ENCODE results near the genes MTX2, TTC30B and RBM45.

- PRO-cap, result bidirectional peak, plus-strand start at chr2:176269452, minus-strand start at chr2:176269382
- RAMPAGE, long total RNA, 4 experiments, result start-site peak on the plus strand in 3 of 4 experiments, at chr2:176269442-176269484 at its widest, 25 to 158 reads per replicate
These were observed at the start of gene MTX2 for GRCh38 chr2:176269076-176270522. Gene MTX2, plus strand, starts transcription at chr2:176269442.

- PRO-cap, result no peak
- RAMPAGE, long total RNA, 4 experiments, result no peak in any of the 4 experiments
These were observed 159.7 kb downstream of the MTX2 start for GRCh38 chr2:176428864-176429334.

DNA sequence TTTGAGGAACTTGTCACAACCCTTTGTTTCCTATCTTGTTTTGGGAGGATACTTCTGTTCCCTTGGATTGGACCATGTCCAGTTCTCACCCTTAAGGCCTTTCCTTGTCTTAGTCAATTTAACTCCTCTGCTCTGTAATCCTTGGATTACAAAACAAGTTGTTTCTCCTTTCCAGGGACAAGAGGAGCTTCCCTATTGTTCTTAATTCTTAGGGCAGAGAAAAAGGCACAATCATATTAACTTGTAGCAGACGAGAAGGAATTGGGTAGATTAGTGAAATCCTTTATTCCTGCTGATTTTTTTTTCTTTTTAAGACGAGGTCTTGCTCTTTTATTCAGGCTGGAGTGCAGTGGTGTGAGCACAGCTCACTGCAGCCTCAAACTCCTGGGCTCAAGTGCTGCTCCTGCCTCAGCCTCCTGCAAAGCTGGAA, 225.9 kb downstream of the MTX2 start:
- PRO-cap, result no peak
- RAMPAGE, long total RNA, 4 experiments, result no peak in any of the 4 experiments

DNA sequence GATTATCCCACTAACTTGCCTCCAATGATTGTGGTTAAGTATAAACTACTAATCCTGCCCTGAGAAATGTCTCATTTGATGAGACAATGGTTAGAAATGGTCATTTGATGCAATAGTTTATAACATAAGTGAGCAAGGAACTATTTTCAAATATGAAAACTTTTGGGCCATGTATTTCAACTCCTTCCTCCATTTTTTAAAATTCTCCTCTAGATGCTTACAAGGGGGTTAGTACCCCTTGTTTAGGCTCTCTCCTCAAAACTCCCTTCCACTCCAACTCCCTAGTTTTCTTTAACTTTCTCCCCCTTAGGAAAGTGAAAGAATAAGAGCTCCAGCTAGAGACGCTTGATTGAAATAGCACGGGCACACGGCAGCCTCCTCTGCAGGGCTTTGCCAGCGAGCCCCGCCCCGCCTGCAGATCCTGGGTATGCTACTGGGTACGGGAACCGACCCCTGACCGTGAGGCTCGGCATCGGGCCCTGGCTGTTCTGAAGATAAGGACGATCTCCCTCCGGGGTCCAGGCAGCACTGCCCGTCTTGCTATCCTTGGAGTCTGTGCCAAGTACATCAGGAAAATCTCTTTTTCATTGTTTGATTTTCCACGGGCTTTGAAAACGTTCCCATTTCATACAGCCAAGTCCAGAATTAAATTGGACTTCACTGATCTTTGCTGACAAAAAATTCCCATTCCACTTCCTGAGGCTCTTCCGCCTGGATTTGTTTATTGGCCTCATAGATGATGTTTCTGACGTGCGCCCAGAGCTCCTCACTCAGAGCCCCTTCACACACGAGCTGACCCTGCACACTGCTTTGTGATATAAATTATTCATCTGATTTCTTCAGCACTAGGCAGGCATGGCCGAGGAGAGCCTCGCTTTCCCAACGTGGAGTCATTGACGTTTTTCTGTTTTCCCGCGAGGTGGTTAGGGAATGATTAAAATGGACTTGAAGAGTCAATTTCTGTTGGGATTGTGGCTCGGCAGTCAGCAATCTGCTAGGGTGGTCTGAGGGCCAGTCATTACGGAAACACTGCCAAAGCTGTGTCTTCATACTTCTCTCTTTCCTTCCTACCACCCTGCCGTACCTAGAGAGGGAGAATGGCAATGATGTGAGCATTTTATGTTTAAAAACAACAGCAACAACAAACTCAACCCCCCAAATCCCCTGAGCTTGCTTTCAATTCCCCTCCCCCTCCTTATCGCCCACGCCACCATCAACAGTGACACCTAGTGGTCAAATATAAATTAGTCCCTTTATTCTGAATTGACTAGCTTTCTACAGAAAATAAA, 284.6 kb downstream of the MTX2 start:
- PRO-cap, result no peak
- RAMPAGE, long total RNA, 4 experiments, result no peak in any of the 4 experiments

- PRO-cap, result no peak
- RAMPAGE, long total RNA, 4 experiments, result no peak in any of the 4 experiments
These were observed 69.0 kb upstream of the HNRNPA3 start for GRCh38 chr2:177143488-177144094.

DNA sequence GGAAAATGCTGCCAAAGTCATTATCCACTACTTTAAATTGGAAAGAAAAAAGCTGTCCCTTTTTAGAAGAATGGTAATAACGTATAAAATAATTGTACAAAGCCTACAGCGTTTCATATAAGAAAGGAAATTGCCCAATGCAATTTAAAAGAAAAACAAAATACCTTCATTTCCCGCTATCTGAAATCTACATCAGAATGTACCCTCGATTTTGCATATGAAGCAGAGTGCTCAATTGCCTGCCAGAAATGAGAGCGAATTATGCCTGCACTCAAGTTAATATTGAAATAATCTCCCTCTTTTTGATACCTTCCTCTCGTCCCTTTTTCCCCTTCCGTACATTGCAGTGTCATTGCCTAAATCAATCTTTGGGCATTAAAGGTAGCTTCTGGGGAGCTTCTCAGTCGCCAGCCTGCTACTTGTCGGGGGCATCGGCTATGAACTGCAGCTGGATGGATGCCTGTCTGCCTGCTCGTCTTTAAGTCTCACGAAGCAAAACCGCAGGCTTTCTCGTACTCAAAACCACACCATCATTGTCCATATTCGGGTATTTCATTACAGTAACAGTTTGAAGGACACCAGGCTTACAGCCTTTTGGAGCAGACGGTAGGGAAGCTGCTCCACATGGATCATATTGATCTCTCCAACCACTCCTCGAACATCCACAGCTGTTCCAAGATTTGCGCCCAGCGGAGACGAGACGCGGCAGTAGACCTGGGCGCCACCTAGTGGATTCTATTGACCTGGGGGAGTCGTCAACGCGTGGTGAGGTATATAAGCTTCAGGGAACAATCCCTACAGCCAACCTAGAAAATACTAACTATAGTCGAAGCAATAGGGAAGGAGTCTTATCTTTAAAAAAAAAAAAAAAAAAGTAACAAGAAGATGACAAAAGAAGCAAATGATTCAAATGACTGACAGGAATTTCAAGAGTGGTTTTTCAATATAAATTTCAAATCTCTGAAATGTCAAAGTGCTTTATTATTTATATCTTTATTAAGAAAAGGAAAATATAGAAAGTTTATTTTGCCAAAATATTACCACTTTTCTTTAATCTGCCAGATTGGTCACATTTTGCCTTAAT, 63.9 kb upstream of the HNRNPA3 start:
- PRO-cap, result no peak
- RAMPAGE, long total RNA, 4 experiments, result no peak in any of the 4 experiments

DNA sequence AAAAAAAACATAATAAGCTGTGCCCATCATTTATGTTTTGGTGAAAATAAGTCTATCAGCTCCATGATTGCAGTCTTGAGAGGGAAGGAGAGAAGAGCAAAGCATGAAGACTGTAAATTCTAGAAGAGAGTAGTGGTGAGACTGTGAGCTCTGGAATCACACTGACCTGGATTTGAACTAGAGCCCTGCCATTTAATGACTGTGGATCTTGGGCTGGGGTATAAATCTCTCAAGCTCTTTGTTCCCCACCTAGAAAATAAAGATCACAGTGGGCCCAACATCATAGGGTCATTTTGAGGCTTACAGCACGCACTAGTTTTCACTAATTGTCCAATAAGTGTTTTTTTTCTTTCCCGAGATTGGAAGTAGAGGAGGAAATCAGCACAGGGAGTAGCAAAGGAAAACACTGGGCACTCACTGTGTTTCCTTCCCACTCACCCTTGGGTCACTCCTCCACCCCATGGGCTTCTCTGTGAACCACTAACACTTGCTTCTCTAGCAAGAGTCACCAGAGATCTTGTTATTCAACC, 61.4 kb upstream of the HNRNPA3 start:
- PRO-cap, result no peak
- RAMPAGE, long total RNA, 4 experiments, result no peak in any of the 4 experiments

DNA sequence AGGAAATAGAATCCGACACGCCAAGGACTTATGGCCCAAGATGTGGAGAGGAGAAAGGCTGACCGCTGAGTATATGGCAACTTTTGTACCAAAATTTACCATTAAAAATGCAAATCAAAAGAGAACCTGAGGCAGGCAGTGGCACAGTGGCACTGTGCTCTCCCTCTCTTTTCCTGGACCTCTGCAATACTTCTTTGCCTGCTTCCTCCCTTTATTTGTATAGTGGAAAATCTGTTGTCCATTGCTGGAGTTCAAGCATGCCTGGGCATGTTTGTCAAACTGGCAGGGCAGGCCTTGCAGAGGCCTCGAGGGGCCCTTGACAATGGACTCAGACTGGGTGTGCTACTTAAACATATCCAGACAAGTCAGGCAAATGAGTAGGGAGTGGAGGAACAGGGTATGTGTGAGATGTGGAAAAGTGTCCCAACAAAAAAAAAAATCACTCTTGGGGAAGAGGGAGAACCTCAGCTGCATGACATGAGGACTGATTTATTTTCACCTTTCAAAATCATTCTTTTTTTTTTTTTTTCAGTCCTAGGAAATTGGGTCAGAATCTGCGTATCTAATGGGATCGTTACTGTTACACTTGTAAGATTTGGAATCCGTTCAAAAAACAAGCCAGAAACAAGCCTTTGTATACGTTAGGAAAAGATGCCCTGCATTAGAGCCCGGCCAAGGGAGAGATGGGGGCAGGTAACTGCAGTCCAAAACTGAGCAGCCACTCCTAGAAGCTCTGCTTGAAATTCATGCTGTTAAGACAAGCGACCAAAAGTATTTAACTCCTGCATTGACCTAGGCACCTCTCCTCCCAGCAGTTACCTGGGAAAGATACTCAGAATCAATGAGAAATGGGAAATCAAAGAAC, 42.3 kb upstream of the HNRNPA3 start:
- PRO-cap, result no peak
- RAMPAGE, long total RNA, 4 experiments, result no peak in any of the 4 experiments

- PRO-cap, result no peak
- RAMPAGE, long total RNA, 4 experiments, result no peak in any of the 4 experiments
These were observed 18.7 kb downstream of the HNRNPA3 start for GRCh38 chr2:177230893-177232100.

GRCh38 chr2:177233805-177234720, 21.5 kb downstream of the HNRNPA3 start:
- PRO-cap, result no peak
- RAMPAGE, long total RNA, 4 experiments, result no peak in any of the 4 experiments

DNA sequence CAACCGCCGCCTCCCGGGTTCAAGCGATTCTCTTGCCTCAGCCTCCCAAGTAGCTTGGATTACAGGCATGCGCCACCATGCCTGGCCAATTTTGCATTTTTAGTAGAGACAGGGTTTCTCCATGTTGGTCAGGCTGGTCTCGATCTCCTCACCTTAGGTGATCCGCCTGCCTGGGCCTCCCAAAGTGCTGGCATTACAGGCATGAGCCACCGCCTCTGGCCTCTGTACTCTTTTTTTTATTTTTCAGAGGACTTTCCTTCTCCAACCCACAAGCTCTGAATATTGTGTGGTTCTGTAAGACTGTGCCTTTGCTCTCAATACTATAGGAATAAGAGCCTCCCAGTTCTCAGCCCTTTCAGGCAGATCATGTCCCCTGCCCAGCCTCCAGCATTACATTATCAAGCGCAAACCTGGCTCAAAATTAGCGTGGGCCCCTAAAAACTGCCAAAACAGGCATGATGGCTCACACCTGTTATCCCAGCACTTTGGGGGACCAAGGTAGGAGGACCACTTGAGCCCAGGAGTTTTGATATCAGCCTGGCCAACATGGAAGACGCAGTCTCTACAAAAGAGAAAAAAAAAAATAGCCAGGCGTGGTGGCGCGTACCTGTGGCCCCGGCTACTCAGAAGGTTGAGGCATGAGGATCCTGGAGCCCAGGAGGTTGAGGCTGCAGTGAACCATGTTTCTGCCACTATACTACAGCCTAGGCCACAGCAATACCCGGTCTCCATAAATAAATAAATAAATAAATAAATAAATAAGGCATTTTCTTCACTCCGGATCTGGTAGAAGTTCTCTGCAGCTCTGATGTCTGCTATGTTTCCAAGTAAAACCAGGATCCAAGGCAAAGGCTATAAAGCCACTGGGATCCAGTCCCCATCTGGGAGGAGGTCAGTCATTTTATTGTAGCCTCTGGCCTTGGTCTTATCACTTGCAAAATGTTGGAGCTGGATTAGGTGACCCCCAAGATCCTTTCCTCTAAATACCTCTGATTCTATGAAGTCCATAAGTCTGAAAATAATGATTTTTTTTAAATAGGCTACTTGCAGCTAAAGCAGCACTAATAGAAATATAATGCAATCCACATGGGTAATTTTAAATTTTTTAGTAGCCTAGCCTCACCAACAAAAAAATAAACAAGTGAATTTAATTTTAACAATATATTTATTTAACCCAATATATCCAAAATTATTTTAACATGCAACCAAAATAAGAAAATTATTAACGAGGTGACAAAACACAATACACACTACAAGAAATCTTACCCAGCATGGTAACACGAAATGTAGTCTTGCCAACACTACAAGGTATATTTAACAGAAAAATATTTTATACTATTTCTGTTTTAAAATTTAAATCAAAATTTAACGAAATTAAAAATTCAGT, 15.5 kb downstream of the NFE2L2 start:
- PRO-cap, result no peak
- RAMPAGE, long total RNA, 4 experiments, result start-site peak on the minus strand in 1 of 4 experiments, centred at position 707 of the sequence, 5 reads per replicate

- PRO-cap, result no peak
- RAMPAGE, long total RNA, 4 experiments, result no peak in any of the 4 experiments
These were observed 2.3 kb downstream of the NFE2L2 start for GRCh38 chr2:177261833-177262987.

GRCh38 chr2:177271153-177271729, 6.7 kb upstream of the NFE2L2 start:
- PRO-cap, result no peak
- RAMPAGE, long total RNA, 4 experiments, result no peak in any of the 4 experiments

GRCh38 chr2:177332250-177332898, 60.2 kb upstream of the AGPS start:
- PRO-cap, result no peak
- RAMPAGE, long total RNA, 4 experiments, result no peak in any of the 4 experiments

DNA sequence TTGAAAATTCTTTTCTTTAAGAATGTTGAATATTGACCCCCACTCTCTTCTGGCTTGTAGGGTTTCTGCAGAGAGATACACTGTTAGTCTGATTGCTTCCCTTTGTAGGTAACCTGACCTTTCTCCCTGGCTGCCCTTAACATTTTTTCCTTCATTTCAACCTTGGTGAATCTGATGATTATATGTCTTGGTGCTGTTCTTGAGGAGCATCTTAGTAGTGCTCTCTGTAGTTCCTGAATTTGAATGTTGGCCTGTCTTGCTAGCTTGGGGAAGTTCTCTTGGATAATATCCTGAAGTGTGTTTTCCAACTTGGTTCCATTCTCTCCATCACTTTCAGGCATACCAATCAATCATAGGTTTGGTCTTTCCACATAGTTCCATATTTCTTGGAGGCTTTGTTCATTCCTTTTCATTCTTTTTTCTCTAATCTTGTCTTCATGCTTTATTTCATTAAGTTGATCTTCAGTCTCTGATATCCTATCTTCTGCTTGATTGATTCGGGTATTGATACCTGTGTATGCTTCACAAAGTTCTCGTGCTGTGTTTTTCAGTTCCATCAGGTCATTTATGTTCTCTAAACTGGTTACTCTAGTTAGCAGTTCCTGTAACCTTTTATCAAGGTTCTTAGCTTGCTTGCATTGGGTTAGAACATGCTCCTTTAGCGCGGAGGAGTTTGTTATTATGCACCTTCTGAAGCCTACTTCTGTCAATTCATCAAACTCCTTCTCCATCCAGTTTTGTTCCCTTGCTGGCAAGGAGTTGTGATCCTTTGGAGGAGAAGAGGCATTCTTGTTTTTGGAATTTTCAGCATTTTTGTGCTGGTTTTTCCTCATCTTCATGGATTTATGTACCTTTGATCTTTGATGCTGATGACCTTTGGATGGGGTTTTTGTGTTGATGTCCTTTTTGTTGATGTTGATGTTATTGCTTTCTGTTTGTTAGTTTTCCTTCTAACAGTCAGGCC, 19.8 kb upstream of the AGPS start:
- PRO-cap, result no peak
- RAMPAGE, long total RNA, 4 experiments, result start-site peak on the minus strand in 1 of 4 experiments, centred at position 410 of the sequence, 6 reads per replicate

DNA sequence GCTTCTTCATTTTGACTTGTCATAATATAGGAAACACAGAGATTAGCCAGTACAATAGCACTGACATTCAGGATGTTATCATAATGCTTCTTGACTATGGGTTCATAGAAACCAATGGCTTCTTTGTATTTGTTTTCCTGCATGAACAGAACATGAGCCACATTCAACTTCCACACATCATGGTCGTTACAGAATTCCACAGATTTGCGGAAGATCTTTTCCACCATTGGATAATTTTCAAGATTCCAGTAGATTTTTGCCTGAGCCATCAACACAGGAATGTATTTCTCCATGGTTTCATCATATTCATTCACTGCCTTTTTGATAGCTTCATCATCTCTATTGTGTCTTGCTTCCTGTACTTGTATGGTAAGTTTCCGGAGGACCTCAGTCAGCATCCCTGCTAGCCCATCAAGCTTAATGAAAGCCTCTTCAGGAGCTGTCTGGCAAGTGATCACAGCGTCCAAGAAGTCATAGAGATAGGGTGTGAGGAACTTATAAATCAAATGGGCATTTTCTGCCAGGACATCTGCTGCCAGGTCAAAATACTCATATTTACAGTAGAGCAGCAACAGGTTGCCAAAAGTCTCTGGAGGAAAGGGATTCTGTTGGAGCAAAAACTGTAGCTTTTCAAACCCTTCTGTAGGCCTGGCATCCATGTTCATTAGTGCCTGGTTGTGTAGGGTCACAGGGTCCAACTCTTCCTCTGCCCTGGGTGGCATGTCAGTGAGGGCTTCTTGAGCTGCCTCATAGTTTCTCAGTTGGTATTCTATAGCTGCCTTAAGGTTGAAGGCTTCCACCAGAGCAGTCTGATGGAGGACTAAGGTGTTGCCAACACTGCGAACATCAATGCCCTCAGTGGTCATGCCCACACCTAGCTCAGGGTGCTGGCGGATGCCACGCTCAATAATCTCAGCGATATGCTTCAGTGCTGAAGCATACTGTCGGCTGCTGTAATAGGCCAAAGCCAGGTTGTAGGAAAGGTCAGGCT, 1.1 kb downstream of the TTC30B start:
- PRO-cap, result no peak
- RAMPAGE, long total RNA, 4 experiments, result no peak in any of the 4 experiments

GRCh38 chr2:177552205-177553288, at the start of gene TTC30B:
Gene TTC30B, minus strand, starts transcription at chr2:177552796.
- PRO-cap, result unidirectional peak, minus-strand start at chr2:177552658; bidirectional peak, plus-strand start at chr2:177553068, minus-strand start at chr2:177552772
- RAMPAGE, long total RNA, 4 experiments, result start-site peak on the minus strand in 2 of 4 experiments, at chr2:177552752-177552785 at its widest, 24 to 34 reads per replicate

- PRO-cap, result no peak
- RAMPAGE, long total RNA, 4 experiments, result no peak in any of the 4 experiments
These were observed 16.4 kb upstream of the TTC30A start for GRCh38 chr2:177634903-177635370.

DNA sequence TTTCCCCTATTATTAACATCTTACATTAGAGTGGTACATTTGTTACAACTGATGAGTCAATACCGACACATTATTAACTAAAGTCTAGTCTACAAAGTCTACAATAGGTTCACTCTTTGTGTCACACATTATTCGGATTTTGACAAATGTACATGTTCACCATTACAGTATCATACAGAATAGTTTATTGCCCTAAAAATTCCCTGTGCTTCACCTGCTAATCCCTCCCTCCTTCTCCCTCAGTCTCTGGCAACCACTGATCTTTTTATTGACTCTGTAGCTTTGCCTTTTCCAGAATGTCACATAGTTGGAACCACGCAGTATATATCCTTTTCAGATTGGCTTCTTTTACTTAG, 157.5 kb downstream of the PDE11A start:
- PRO-cap, result no peak
- RAMPAGE, long total RNA, 4 experiments, result no peak in any of the 4 experiments

DNA sequence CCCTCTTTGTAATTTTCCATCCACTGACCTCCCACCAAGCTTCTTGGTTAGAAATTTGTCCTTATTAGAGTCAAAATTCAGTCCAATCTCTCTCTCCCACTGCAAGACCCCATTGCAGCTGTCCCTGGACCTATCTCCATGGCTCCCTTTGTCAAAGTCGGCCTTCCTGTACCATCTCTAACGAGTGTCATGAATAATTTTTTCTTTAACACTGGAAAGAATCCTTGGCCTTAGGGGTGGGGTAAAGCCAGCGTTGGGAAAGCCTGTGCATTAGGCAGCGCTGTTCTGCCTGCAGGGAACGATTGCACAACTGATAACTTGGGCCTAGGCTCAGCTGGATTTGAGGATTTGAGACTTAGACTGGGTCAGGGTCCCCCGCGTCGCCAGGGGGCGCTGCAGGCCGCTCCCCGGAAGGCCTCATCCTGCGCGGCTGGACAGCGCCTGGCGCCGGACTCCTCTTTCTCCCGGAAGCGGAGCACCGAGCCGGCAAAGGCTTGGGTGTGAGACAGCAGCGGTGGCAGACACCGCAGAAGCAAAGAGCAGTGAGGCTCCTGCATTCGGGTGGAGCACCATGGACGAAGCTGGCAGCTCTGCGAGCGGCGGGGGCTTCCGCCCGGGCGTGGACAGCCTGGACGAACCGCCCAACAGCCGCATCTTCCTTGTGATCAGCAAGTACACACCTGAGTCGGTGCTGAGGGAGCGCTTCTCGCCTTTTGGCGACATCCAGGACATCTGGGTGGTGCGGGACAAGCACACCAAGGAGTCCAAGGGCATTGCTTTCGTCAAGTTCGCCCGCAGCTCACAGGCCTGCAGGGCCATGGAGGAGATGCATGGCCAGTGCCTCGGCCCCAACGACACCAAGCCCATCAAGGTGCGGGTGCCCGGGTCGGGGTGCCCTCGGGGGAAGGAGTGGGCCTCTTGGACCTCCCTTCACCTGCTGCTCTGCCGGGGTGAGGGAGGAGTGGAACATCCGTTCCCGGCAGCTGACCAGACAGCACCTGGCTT, at the start of gene RBM45:
RBM45 (plus strand) TSS at position 462 of the 1,005 bp plus-strand sequence.
- PRO-cap, result unidirectional peak, plus-strand start at position 420 of the sequence; unidirectional peak, plus-strand start at position 489 of the sequence
- RAMPAGE, long total RNA, 4 experiments, result start-site peak on the plus strand in 3 of 4 experiments, centred at positions 470 to 500 of the sequence, 18 to 104 reads per replicate

Data from Peyer's patch (tissue), 4 donors.